Ileum (tissue), 1 donor: ENCODE measurements around a stretch of chr1.

DNA sequence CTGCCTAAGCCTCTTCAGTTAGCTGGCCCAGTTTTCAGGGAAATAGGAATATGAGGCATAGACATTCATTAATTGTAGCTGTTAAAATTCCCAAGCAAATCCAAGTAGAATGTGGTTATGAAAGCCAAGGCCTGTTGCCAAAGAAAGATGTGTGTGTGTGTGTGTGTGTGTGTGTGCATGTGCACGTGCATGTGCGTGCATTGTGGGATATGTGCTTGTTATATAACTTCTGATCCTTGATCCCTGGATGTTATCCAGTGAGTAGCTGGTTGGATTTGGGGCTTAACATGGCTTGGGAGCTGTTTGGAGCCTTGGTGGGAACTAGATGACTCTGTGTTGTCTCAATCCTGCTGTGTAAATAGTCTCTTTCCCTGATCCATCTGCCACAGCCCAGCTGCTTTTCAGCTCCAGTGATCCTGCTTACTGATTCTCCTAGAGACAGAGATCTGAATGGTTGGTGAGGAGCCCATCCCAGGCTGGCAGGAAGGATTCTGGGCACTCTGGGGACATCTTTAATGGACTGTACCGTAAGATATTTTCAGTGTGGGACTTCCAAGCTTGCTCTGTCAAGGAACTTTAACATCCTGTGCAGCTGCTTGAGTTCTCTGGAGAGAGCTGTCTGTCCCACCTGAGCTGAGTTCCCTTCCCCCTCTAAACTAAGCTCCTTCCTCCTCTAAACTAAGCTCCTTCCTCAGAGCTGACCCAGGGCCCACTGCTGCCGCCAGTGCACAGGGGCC is 70.7 kb upstream of the GCLM start:
- PRO-cap: no peak

DNA sequence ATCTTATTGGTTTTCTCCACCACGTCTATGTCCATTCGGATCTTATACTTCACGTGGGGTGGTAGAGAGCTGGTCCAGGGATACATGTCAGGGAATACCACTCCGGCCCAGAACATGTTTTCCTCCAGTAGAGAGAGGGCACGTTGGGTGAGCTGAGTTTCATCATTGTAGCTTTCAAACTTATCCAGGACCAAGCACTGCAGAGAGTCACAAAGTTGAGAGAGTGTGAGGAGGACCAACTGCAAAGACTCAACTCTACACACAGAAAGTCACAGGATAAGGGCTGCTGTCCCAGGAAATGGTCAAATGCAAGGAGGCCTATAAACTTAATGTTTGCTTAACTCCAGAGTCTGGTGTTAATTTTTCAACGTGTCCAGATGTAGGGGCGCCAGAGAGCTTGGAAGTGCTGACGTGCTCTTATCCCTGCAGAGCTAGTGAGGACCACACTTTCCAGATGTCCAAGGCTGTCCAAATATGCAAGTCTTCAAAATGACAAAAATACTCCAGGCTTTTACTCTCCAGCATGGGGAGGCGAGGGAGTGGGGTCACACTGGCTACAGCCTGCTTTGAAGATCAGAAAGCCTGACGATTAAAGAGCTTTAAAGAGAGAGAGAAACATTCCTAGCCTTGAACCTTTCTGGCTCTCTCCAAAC is 57.7 kb downstream of the ABCA4 start:
- PRO-cap: no peak

GRCh38 chr1:94073051-94073649 is 47.8 kb downstream of the ABCA4 start:
- PRO-cap: no peak

DNA sequence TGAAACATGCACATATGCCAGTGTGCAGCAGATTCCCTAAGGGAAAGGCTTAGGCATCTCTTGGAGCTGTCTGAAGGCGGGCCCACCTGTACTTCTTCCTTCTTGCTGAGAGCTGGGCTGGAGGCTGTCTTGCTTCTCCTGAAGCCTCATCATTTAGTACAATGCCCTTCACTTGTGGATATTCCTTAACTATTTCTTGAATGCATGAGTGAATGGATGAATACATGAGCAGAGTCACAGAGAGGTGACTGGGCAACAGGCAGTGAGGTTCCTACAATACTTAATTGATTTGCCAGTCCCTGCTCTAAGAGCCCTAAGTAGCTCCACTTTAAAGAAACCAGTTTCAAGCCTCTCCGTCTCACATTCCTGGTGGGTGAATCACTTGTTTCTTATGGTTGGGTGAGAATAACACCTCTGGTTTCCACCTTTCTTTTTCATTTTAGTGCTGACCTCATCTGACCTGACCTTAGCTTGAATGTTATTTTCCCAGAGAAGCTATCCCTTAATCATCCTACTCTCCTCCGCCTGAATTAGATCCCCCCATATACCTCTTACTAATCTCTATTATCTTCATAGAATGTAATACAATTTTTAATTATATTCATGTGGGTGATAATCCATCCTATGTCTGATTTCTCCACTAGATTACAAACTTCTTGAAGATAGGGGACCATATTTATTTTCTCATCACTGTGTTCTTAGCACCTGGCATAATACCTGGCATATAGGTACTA is 62.8 kb upstream of the ARHGAP29 start:
- PRO-cap: no peak

GRCh38 chr1:94350427-94350947 is 67.7 kb upstream of the ABCD3 start:
- PRO-cap: no peak

GRCh38 chr1:94417335-94417725 is 859 bp upstream of the ABCD3 start:
- PRO-cap: unidirectional peak, plus-strand start at chr1:94417543

DNA sequence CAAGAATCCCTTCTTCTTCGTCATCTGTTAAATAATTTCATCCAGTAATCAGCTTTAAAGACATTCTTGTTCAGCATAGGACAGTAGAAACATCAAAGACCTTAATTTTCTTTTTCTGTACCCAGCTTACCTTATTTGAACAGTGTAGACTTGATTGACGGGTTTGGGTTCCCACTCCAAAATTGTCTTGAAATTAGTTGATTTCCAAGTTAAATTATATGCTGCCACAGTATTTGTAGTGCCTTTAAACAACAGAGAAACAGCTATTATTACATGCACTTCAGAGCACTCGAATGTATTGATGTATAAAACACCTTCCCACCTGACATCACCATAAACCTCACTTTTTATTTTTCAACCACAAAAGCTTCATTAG is 1.4 kb downstream of the F3 start:
- PRO-cap: no peak

DNA sequence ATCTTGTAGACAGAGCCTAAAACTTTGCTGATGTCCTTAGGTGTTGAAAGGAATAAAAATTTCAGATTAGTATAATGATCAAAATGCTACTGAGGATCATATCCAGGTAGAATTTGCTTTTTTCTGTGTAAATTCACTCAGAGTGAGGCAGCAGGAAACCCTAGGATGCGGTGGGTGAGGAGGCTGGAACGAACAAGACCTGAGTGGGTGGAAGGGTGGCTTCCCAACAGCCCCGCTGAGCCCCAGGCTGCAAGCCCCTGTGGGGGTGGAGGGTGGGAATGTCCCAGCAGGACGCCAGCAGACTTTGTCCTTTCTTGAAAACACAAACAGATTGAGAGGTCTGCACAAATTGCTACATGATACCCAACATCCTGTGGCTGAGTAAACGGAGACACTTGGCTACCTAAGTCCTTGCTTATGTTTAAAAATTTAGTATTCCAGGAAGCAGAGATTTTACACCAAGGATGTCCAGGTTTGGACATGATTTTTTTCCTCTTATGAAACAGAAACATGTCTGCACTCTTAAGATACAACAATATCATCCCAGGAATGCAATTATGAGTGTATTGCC is 11.7 kb upstream of the F3 start:
- PRO-cap: no peak

DNA sequence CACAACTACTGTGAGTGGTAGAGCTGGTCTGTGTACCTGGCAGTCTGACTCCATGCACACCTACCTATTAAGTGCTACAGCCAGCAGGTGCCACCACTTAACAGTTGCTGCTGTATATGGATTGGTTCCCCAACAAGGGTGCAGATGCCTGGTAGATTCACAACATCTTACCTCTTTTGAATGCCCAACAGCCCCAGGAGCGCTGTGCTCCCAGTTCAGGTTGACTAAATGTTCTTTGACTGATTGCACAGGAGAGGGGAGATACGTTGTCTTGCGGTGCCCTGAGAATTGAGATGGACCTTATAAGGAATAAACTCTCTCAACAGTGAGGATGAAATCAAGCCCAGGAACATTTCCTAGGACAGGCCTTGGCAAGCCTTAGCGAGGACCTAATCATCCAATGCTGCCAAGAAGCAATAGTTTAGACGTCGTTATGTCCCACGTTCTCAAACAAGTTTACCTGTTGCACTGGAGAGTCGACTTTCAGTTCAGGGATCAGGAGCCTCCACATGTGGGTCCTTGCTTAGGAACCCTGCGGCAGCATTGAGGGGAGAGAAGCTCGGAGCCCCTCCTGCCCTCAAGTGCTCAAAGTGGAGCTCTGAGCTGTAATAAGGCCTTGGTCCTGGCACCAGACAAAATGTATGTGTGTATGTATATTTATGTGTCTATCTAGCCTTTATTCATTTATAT is 79.0 kb upstream of the F3 start:
- PRO-cap: no peak

GRCh38 chr1:94679235-94680308 is 138.0 kb upstream of the F3 start:
- PRO-cap: no peak

GRCh38 chr1:94709927-94710388 is 110.2 kb upstream of the SLC44A3 start:
- PRO-cap: no peak

DNA sequence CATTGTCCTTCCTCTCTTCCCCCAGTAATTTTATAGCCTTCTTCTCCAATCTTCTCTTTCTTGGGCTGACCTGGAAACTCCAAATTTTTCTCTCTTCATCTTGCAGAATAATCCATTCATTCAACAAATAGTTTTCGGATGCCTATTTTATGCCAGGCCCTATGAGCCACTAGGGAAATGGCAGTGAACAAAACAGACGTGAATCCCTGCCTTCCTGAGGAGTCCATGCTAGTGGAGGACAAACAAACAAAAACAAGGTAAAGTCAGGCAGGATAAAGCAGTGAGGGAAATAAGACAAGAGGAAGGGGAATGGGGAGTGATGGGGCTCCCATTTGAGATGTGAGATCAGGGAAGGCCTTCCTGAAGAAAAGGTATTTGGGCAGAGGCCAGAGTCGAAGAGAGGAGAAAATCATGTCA is 108.9 kb upstream of the SLC44A3 start:
- PRO-cap: no peak

GRCh38 chr1:94854304-94855333 is 34.5 kb downstream of the SLC44A3 start:
- PRO-cap: no peak

- PRO-cap: no peak
These were observed 18.7 kb downstream of the CNN3 start for GRCh38 chr1:94908137-94908679.

DNA sequence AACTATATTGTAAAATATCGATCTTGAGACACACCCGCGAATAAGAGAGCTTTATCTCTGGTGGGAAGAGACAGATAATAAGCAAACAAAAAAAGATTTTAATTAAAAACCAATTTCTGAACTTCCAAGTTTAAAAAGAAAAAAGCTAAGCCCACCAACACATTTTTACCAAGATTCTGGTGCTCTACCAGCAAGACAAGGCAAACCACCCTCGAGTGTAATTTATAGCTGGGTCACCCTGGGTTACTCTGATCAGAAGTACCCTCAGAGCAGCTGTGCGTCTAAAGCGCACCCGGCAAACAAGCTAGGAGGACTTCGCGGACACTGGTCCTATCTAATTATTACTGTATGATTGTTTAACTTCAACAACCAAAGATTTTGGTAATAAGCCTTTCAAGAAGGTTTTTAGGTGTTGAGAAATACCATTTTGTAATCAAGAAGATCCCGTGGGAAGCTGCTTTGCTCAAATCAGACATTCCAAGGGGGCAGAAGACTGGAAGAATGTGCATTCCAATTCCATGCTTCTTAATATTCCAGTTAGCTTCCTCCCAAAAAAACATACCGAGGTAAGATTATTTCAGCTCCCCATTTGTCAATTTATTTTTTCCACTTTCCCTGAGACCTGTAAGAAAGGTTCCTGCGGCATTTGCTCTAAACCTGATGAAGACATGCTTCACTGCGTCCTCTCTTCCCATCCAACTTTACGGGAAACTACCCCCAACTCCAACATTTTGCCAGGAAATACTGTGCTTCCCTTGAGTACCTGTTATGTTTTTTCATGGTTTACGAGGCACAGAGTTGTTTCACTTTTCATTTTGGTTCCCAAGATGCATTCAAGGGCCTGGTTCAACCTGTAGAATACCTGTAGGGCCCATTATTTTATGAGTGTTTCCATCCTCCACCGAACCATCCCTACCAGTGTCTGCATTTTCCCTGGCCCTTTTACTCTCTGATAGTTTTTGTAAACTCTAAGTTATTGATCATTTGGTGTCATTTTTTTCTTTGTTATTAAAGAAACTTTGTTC is 4.2 kb downstream of the CNN3 start:
- PRO-cap: no peak

- PRO-cap: no peak
These were observed 1.5 kb upstream of the CNN3 start for GRCh38 chr1:94928228-94929064.

- PRO-cap: no peak
These were observed 2.3 kb upstream of the CNN3 start for GRCh38 chr1:94929085-94929800.

GRCh38 chr1:94949508-94950320 is 22.8 kb upstream of the CNN3 start:
- PRO-cap: no peak

DNA sequence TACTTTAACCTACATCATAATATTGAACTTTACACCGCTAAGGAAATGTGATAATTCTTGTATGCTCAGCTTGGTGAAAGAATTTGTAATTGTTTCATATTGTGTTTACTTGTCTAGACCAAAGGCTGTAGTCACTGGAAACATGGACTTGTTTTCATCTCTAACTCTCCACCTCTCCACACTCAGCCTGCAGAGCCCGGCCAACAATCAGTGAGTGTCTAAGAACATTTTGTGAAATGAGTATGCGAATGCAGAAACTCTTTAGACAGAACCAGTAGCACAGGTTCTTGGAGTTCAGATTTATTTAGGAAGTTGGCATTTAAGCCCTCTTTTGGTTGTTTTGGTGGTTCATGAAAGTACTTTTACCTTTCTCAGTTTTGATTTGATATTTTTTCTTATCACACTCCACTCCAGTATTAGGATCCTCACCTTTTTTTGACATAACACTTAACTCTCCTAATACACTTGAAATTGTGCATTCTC is 3.2 kb upstream of the RWDD3 start:
- PRO-cap: no peak

GRCh38 chr1:95625314-95625589 is 391.2 kb downstream of the RWDD3 start:
- PRO-cap: no peak